Diencephalon (tissue), 2 donors: ENCODE data around the gene PDE10A.

- RAMPAGE, long total RNA, result no peak
Observed at GRCh38 chr6:163464617-163465655, 50.4 kb downstream of the QKI start.

GRCh38 chr6:163516761-163517132 is 102.2 kb downstream of the QKI start:
- RAMPAGE, long total RNA, result no peak

DNA sequence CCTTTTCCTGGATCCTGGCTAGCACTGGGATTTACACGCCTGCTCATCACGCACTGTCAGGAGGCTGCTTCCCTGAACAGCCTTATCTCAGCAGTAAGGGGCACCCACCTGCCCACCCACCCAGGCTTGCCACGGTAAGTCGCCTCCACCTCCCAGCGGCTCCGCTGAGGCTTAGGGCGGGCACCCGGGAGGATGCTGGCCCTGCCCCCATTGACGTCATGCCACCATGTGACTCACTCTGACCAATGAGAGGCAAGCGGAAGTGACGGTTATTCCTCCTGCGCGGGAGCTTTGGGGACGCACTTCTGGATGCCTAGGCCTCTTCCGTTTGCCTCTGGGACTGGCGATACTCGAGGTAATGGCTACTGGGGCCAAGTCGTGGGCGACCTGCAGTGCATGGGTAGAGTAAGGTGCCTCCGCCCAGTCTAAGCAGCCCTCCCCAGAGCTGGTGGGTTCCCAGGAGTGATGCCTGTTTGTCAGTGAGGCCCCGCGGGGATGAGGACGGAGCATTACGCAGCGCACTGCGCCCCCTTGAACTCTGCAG is 256.9 kb downstream of the QKI start:
- RAMPAGE, long total RNA, result no peak

DNA sequence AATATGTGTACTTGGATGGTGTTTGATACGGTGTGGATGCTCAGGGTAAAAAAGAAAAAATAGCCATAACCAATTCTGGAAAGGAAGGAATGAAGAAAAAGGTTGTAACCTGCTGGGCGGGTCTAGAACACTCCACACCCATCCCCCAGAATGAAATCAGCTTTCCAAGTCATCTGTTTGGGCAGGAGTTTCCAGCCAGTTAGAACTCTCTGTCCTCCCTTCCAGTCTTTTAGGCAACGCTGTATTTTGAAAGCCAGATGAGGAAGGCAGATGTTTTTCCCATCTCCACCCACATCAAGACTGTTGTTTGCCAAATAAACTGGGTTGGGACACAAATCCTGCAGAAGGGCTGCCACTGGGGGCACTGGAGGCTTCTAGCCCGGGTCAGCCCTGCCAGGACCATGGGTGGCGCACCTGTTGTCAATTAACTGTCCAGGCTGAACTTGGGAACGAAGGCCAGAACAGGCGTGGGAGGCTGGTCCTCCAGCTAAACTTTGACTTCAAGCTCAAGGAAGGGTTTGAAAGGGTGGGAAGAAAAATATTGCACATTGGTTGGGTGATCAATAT is 297.1 kb downstream of the QKI start:
- RAMPAGE, long total RNA, result no peak

GRCh38 chr6:164893793-164894147 is 415.6 kb downstream of the C6orf118 start:
- RAMPAGE, long total RNA, result no peak

DNA sequence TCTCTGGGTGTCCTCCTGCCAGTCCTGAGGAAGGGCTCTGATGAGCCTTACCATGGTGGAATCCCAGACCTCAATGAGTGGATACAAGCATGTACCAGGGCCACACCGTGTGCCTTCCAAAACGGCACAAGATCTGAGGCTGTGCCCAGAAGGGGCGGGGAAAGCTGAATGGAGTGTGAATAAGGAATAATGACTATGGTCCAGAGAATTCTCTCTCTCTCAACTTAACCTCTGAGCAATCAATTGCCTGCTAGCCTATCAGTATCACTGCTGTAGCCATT is 51.7 kb downstream of the PDE10A start:
- RAMPAGE, long total RNA, result no peak

DNA sequence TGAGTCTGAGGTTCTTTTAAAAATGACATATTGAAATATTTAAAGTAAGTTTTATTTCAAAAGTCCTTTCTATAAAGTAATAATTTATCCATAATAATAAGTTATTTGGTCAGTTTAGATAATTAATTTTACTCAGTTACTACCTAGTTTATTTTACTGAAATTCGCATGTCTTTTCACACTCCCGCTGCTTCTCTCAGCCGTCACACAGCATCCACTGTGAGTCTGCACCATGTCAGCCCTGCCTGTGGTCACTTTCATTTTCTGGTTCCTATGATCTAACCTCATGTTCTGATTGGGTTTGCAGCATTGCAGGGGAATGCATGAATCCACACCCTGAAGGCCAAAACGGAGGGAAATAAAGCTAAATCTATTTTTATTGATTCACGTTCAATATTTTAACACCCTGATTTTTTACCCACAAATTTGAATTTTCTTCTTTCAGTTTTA is 47.4 kb downstream of the PDE10A start:
- RAMPAGE, long total RNA, result no peak

DNA sequence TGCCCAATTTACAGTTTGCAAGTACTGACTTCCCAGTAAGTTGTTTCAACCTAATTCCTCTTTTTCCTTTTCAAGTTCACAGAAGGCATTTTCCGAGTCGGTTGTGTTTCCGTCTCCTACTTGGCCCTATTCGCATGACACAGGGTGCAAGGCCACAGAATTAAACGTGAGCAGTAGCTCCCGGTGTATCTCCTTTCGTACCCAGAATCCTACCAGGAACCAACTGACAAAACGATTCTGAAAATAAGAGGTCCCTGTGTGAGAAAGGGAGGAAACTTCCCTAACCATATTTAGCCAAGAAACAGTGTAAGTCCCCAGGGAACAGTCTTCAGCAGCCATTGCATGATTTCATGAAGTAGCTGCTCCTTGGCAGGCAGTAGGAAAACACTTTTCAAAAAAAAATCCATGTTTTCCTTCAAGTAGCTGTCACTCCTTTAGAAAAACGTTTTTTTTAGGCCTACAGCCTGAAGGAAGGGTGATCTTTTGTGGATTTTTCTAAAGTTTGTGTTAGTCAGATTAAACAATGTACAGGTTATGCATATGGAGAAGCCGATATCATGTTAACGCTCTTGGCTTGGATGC is 46.9 kb downstream of the PDE10A start:
- RAMPAGE, long total RNA, result no peak

DNA sequence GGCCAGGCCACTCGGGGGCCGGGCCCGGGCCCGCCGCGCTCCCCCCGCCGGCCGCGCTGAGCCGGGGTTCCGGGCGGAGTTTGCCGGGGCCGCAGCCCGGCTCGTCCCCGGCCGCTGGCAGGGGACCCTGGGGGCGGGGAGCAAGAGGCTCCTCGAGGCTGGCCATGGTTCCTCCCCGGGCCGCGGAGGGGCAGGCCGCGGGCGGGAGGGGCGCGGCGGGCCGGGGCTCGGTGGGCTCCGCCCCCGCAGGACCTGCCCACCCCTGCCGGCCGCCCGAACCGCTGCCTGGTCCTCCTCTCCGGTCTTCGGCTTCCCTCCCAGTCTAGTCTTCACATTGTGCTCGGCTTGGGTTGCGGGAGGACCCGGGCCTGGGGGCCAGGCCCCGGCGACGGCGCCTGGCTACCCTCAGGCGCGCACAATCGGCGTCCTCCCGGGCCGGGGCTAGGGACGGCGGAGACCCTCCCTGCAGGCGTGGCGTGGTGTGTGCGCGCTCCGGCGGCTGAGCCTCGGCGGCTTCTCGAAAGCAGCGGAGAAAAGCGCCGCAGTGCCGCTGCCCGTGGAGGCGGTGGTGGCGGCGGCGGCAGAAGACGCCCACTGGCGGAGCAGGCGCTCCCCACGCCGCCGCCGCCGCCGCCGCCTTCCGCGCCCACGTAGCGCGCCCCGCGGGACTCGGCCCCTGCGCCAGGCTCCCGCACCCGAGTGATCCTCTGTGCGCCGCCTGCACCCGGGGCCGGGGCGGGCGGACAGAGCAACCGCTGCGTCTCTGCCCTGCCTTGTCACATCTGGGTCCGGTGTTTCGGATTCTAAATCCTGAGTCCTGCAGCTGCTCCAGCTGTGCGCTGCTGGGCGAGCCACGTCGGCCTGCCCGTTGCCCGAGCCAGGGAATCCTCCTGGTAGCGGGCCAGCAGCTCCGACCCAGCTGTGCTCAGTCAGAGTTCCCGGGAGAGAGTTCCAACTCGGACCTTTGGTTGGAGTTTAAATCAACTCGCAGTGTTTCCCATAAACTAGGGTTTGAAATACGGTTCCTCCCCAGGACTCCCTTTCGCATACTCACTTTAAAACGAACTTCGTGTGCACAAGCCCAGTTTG is at the start of gene PDE10A:
TSS of gene PDE10A (minus strand) at position 596 of the 1,089 bp plus-strand sequence.
- RAMPAGE, long total RNA, result no peak

DNA sequence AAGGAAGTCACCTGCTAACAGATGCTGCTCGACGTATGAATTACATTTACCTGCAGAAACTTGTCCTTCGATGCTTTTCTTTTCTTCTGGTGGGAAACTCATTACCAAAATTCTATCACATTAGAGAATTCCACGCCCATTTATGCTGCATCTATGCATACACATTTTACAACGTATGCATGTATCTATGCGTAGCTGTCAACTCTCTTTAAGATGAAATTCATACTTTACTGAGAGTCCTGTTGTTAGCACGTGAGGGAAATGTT is 89.8 kb upstream of the PDE10A start:
- RAMPAGE, long total RNA, result no peak

DNA sequence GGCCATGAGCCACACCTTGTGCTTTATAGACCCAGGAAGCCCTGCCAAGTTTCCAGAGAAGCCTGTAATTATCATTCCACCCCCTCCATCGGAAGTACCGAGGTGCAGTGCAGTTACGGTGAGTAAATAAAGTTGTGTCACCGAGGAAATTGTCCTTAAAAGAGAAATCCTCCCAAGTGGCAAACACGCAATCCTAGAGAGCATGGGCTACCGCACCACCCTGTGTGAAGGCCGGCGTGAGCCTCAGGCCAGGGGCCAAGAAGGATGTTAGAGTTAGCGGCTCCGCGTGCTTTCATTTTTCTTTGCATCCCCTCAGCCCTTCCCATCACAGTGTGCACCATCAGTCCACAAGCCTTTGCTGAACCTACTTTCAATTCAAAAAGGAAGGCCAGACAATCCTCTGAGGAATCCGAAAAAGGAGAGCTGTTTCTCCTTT is 183.2 kb upstream of the PDE10A start:
- RAMPAGE, long total RNA, result no peak

DNA sequence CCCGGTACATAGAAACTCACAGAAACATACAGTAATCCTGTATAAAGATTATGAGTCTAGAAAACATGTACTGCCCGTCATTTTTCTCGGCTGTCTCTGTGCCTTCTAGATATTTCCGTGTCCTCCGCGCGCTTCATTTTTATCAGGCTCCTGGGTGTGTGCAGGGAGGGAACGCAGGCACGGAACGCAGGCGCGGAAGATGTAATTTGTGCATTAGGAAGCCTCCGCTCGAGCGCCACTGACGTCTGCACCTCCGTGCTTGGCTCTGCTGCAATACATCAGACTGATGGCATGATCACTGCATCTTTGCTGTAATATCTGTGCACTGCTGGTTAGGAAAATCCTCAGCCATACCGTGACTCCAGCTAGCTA is 158.7 kb downstream of the TBXT start:
- RAMPAGE, long total RNA, result start-site peak on the minus strand centred at position 199 of the sequence, 107 bp wide, 5 and 16 reads in 2 replicates

DNA sequence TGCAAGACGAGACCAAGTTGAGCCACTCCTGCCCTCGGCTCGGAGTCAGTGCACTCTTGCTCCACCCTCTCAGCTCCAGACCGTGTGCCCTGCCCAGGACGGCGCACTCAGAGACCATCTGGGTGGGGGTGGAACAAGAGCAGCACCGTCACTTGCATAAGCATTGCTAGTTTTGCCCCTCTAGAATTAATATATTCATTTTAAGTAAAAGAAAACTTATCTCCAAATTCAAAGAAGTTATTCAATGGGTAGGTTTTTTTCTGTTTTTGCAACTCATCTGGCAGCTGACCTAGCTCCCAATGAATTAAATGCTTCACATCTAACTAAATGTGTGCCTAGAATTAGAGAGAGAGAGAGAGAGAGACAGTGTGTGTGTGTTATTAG is 2.4 kb downstream of the PRR18 start:
- RAMPAGE, long total RNA, result no peak

DNA sequence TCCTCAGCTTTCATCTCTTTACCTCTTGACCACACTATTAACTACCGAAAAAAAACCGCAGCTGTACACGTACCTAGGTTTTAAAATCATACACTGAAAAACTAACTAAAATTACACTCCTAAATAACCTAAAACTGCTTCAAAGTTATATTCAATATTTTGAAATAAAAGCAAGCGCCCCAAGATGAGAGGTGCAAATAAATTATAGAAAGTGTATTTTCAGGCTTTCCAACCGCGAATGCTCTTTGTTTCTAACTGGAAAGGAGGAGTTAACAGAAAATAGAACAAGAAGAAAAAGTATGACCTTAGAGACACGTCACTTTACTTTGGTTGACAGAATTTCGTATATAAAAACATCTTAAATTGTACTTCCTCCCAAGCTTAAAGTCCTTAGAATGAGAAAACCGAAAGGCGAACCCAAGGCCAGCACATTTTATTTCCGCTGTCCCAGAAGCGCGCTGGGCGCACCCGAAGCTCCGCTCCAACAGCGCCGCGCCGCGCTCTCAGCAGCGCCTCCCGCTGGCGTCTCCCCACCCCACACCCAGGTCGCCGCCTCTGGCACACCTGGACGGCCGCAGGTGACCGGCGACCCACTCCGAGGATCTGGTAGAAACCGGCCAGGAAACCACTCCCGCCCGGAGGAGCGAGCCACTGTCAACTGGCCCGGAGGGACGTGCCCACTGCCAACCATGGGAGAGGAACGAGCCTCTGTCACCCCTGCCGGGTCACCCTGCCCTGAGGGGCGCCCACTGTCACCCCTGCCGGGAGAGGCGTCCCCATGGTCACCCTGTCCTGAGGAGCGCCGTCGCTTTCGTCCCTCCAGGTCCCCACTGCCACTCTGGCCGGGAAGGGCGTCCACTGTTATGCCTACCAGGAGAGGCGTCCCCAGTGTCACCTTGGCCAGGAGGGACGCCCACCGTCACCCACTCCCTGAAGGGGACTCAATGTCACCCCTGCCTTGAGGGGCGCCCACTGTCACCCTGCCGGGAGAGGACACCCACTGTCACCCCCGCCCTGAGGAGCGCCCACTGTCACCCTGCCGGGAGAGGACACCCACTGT is 934 bp downstream of the MPC1 start:
- RAMPAGE, long total RNA, result no peak

- RAMPAGE, long total RNA, result no peak
Observed at GRCh38 chr6:166441090-166441754, 58.5 kb upstream of the MPC1 start.

GRCh38 chr6:166478758-166479570 is 96.2 kb upstream of the MPC1 start:
- RAMPAGE, long total RNA, result no peak

- RAMPAGE, long total RNA, result no peak
Observed at GRCh38 chr6:166690990-166691670, 64.1 kb upstream of the RPS6KA2 start.

DNA sequence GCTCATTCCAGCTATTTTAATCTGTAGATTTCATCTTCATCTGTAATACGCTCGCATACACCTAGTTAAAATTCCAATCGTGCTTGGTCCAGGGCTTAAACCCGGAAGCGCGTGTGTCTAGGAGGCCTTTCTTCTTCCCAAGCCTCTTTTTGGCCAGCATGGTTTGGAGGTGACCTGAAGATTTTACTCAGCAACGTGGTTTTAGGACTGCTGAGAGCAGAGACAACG is 144.2 kb upstream of the RPS6KA2 start:
- RAMPAGE, long total RNA, result no peak

DNA sequence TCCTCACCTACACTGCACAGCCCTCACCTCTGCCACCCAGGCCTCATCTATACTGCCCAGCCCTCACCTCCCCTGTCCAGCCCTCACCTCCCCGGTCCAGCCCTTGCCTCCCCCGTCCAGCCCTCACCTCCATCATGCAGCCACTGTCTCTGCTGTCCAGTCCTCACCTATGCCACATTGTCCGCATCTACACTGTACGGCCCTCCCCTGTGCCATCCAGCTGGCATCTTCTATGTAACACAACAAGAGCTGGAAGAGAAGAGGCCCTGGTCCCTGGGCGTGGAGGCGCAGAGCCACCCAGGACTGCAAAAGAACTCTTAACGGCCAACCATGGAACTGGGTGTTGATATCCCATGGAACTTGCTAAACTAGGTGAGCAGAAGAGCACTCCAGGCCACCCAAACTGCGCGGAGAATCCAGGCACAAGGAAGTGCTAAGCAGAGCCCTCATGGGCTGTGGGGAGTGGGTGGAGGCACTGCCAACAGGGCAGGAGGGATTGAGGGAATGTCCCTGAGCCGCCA is 30.9 kb downstream of the RNASET2 start:
- RAMPAGE, long total RNA, result no peak

GRCh38 chr6:167092487-167093207 is 30.2 kb upstream of the CCR6 start:
- RAMPAGE, long total RNA, result no peak